CD14-positive monocyte (primary cell): ENCODE results near the genes DCLRE1C and ACBD7.

DNA sequence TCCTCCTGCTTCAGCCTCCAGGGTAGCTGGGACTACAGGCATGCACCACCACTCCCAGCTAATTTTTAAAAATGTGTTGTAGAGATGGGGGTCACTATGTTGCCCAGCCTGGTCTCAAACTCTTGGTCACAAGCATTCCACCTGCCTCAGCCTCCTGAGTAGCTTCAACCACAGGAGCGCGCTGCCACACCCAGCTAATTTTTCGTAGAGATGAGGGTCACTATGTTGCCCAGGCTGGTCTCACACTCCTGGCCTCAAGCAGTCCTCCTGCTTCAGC, 174.0 kb downstream of the FAM107B start:
- CAGE, long polyA plus RNA, result no peak

DNA sequence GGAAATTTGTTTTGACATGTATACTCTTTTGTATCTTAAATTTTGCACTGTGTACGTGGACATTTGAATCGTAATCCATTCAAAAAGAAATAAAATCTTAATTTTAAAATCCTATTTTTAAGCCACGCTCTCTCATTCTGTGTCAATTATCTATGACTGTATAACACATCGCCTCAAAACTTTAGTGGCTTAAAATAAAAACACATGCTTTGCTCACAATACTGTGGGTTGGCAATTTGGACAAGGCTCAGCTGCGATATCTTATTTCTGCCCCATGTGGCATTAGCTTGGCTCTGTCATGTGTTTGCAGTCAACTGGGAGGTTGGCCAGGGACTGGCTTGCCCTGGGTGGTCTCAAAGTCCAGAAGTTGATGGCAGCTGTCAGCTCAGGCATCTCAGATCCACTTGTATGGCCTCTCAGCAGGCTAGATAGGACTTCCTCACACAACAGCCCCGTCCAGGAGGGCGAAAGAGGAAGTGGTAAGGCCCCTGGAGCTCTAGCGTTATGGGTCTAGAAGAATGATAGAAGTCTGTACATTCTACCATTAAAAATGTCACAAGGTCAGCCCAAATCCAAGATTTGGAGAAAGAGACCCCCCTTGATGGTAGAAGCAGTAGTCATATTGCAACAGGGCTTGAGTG, 166.4 kb downstream of the FAM107B start:
- CAGE, long polyA plus RNA, result no peak

- CAGE, long polyA plus RNA, result no peak
These were observed 26.3 kb downstream of the FAM107B start for GRCh38 chr10:14748474-14748773.

DNA sequence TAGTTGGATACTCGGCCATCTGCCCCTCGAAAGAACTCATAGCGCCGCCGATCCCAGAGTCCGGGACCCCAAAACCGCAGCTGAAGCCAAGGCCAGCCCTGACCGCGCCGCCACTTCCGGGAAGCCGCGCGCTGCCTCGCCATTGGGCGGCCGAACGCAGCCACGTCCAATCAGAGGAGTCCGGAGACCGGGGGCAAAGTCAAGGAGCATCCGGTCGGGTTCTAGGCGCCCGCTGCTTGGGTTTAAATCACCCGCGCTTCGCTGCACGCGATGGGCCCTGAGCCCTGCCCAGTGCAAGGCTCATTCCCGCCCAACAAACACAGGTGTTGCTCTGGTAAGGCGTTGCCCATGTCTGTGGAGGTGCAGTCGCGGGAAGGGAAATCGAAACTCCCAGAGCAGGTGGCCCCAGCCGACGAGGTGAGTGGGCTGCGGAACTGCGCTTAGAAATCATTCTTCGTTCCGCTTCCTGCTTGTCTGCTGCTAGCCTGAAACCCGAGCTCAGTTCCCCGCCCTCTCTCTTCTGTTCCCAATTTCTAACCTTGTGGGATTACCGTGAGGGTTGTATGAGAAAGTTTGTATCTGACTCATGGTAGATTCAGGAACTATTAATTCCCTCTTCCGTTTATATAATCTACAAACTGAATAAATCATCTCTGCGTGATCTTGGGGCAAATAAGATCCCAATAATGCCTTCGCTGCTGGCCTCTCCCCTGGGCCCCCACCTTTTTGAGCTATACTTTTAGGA, at the start of gene DCLRE1C:
Gene DCLRE1C (minus strand): TSS at position 126 of the 745 bp plus-strand sequence.
- CAGE, long polyA plus RNA, result no peak

DNA sequence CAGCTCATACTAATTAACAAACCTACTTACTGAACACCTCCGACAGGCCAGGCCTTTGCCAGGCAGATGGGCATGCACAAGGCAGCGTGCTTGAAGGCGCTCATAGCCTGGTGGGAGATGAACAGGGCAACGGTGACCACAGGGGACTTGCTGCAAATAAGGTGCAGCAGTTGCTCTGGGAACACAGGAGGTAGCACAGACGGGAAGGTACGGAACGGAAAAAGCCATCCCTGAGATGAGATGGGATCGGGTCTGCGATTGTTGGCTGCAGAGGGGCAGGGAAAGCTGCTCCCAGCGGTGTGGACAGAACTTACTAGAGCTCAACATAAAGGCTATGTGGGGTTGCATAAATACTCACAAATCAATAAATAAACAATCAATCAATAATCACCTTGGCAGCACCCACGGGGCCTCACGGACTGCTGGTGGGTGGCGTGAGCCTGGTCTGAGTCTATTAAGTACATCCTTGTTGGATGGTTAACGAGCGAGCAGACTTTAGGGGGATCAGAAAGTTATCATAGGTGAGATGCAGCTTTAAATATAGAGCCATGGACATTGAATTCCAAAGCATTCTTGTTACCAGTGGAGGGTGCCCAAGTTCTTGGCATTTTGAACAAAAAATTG, 4.6 kb downstream of the ACBD7 start:
- CAGE, long polyA plus RNA, result no peak

- CAGE, long polyA plus RNA, result no peak
These were observed at the start of gene ACBD7 for GRCh38 chr10:15088173-15089125. Gene ACBD7, minus strand, starts transcription at chr10:15088776.

DNA sequence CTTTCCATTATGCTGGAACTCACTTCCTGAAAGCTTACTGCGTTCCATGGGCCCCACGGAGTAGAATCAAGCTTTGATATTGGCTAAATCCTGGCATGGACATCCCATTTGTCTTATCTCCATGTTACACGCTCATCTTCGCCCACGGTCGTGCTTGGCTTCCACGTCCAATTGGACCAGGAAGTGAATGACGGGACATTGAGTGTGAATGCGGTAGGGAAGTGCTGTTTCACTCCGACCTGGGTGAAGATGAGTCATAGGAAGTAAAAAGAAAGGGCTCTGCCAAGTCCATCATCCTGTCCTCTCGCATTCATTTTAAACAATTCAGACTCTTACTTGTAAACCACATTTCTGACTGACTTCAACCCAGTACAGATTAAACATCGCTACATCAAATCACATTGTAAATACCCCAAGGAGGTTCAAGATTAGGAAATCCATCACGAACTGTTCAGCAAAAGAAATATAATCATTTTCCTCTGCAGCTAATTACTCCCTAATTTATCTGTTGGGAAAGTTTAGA, 45.4 kb downstream of the FAM171A1 start:
- CAGE, long polyA plus RNA, result no peak

DNA sequence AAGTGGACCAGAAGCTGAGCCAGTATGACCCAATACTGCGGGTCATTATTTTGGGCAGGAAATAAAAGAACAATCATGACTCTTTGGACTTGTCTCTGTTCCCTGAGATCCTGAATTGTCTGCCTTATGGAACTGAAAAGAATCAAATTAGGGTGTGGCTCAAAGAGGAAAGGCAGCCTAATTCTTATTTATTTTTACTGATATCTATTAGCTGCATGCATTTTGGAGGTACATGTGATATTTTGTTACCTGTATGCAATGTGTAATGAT, 168.3 kb upstream of the FAM171A1 start:
- CAGE, long polyA plus RNA, result no peak

DNA sequence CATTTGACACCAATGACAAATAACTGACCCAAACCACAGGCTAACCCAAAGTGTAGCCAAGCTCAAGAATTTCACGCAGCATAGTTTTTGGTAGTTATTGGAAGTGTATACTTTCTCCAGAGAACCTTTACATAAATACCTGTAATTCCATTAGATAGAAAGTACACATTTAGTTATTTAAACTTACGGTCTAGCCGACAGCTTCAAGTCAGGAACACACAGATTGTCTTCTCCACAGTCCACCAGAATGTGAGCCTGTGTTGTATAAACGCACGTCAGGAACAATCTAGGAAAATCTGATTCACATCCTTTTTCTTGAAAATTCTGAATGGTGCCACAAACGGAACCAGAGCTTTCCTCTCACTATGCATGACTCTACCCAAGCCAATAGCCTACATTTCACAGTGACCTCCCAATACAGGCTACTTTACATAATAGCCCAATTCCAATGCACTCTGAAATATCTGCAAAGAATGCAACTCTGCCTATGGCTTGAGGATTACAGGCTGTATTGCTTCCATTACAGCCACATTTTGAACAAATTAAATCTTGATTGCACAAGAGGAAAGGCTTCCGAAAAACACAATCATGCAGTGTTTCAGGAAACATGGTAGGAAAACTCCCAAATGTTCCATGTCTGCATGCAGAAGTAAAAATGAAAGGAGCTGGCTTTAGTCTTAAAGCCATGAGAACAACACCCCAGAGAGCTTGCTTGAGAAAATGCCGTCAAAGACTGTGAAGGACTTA, 114.0 kb downstream of the ITGA8 start:
- CAGE, long polyA plus RNA, result no peak

DNA sequence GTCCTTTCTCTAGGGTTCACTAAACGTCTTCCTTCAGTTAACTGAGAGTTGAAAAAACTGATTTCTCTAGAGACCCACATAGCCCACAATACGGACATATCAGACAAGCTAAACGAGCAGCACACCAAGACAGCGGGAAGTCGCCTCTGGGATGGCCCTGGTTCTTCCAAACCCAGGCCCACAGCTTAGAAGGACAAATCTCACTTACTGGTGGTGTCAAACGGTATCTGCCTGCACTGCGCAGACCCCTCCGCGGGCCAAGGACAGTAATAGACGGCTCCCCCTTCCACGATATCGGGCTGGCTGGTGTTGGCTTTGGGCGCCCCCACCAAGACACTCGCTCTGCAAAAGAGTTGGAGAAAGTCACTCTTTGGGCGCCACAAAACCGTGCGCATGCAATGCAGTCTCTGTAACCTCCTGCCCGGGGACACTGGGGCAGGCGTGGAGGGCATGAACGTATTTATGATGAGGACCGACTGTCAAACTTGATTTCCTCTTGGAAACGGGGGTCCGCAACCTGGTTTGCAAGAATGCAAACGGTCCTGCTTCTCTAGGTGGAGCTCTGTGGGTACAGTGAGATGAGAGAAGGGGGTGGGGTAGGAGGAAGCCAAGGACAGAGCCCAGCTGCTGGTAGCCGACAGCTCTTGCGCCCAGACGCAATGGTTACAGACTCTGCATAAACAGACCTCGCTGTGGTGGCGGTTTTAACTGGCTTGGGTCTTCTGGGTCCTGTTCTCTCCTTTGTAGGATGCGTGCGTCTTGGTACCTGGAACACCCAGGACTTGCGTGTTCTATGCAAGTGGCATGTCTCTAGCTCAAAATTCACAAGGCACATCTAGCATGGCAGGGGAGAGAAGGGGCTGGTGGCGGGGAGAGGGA, 925 bp downstream of the ITGA8 start:
- CAGE, long polyA plus RNA, result no peak

GRCh38 chr10:15735599-15736225, 16.0 kb upstream of the ITGA8 start:
- CAGE, long polyA plus RNA, result no peak

GRCh38 chr10:15841400-15841708, 19.0 kb downstream of the MINDY3 start:
- CAGE, long polyA plus RNA, result no peak

DNA sequence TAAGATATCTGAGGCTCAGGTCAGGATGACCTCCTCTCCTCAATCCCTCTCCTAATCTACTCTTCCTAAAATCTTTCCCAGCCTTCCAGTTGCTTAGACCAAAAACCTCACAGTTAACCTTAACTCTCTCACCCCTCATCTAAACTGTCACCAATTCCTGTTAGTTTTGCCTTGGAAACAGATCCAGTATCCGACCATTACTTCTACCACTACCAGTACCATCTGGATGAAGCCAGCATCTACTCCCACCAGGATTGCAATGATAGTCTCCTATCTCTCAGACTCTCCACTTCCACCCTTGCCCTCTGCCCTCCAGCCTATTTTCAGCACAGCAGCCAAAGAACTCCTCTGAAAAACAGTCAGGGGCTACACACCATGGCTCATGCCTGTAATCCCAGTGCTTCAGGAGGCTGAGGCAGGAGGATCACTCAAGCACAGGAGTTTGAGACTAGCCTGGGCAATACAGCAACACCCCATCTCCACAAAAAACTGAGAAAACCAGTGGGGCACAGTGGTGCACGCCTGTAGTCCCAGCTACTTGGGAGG, 69.8 kb downstream of the RSU1 start:
- CAGE, long polyA plus RNA, result no peak

DNA sequence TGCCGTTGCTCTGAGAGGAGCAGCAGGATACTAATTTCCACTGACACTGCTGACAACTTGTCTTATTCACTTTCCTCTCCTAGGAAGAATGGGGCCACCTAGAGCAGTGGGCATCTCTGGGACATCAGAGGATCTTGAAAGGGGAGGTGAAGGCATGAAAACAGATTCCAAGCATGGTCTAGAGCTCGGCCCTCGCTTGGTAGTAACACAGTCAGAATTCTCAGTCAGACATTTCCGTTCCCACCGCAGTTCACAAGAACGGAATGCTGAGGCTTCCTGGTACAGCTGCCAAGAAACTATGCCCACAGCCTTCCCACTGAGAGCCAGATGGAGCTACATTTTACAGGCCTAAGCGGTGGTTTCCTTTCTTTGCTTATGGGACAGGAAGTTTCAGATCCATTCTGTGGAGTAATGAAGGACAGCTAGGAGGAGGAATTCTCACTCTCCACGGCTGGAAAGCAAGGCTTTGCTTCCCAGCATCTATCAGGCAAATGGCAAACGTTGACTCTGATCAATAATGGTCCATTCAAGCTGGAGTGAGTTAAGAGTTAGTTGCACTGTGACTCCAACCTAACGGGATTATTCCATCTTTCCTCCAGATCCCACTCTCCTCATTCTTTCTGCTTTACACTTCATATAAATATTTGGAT, 15.5 kb upstream of the RSU1 start:
- CAGE, long polyA plus RNA, result no peak

DNA sequence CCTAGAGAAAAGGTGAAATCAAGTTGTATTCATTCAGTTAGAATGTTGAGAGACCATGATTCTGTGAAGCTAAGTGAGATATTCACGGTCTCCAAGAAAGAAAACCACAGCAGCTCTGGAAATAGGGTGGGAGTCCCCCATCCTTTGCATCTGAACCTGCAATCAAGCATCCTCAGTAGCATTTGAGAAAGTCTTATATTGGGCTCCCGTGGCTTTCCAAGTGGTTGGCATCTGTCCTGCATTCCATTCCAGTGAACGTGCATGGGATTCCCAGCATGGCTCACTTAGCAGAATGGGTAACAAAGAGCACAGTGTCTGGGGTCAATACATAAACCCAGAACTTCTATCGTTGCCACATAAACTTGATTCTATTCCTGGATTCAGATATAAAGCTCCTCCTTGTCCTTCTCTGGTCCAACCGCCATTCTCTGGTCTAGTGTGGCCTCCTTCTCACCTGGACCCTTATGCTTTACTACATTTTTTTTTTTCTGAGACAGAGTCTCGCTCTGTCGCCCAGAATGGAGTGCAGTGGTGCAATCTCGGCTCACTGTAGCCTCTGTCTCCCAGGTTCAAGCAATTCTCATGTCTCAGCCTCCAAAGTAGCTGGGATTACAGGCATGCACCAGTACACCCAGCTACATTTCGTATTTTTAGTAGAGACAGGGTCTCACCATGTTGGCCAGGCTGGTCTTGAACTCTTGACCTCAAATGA, 148.9 kb upstream of the RSU1 start:
- CAGE, long polyA plus RNA, result no peak

GRCh38 chr10:16986300-16987342, 143.0 kb downstream of the CUBN start:
- CAGE, long polyA plus RNA, result no peak

GRCh38 chr10:17009017-17009895, 120.4 kb downstream of the CUBN start:
- CAGE, long polyA plus RNA, result no peak

GRCh38 chr10:17023772-17024617, 105.6 kb downstream of the CUBN start:
- CAGE, long polyA plus RNA, result no peak

DNA sequence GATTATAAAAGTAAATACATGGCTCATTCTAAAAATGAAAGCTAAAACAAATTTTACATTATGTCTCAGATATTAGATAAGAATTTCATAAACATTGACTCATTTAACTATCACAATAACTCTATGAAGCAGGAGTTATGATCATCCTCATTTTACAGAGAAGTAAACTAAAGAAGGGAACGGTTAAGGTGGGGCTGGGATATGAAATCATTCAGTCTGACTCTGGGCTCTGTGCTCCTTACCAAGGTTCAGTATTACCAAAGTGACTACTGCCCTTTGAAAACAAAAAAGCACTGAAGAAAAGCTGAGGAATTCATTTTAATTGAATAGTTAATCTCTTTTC, 22.1 kb upstream of the CUBN start:
- CAGE, long polyA plus RNA, result no peak

- CAGE, long polyA plus RNA, result no peak
These were observed 11.4 kb upstream of the TRDMT1 start for GRCh38 chr10:17212698-17213348.